ENCODE data around the gene TMEM150A.

GRCh38 chr2:85216007-85216521 lies 82.9 kb downstream of the TCF7L1 start:
- PRO-cap, result no peak

DNA sequence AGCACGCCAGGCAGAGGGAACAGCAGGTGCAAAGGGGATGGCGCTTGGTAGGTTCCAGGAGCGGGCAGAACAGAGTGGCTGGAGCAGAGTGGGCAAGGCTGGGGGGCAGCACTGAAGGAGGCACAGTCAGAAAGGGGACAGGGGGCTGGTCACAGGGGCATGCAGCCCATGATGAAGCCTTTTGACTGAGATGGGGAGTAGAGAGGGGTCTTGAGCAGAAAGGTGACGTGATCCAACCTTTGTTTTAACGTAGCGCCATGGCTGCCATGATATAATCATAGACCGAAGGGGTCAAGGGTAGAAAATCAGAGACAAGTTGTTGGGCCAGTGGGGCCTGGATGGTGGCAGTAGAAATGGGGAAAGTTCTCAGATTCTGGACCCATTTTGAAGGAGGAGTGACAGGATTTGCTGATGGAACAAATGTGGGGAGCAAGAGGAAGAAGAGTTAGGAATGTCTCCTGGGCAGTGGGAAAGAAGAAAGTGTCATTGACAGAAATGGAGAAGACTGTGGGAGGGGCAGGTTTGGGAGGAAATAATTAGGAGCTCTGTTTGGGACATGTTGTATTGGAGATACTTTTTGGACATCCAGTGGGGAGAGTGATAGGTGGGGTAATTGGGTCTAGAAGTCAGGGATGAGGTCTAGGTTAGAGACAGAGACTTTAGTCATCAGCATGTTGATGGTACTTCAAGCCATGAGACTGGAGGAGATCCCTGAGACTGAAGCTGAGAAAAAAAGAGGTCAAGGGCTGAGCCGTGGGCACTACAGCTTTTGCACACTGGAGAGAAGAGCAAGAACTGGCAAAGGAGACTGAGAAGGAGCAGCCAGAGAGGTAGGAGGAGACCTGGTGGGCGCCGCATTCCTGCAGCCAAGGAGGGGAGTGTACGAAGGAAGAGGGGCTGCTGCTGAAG lies 83.5 kb downstream of the TGOLN2 start:
- PRO-cap, result no peak

DNA sequence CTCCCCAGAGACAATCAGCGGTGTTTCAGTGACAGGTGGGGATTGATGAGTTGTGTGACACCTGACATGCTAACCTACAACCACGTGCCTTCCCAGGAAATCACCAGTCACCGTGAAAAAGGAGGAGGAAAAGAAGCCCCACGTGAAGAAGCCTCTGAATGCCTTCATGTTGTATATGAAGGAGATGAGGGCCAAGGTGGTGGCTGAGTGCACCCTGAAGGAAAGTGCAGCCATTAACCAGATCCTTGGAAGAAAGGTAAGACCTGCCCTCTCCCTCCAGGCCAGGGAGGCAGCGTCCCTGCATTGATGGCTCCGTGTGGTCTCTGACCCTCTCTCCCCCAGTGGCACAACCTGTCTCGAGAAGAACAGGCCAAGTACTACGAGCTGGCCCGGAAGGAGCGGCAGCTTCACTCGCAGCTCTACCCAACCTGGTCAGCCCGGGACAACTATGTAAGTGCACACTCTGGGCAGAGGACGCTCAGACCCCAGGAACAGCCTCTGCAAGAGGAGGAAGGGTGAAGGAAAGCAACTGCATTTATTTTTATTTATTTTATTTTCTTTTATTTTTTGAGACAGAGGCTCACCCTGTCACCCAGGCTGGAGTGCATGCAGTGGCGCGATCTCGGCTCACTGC lies 21.6 kb downstream of the TGOLN2 start:
- PRO-cap, result no peak

- PRO-cap, result no peak
Observed at GRCh38 chr2:85349221-85349776, 5.0 kb downstream of the RETSAT start.

DNA sequence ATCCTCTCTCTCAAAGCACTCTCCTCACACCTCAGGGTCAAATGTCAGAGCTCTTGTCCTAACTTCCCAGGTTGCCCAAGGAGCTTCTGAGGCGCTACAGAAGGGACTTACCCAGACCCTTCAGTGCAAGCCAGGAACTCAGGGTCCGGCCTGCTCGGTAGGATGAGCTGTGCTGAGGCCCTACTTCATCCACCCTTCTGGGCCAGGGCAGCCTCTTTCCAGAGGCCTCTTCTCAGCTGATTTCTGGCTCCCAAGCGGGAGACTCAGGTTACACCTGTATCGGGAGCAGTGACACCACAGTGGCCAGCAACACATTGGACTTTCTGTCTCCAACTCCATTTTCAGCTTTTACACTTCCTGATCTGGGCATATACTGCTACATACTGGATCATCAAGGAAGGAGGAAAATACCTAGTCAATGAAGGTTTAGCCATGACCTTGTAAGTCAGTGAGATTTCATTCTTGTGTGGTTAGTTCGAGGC lies 823 bp downstream of the SH2D6 start:
- PRO-cap, result no peak

DNA sequence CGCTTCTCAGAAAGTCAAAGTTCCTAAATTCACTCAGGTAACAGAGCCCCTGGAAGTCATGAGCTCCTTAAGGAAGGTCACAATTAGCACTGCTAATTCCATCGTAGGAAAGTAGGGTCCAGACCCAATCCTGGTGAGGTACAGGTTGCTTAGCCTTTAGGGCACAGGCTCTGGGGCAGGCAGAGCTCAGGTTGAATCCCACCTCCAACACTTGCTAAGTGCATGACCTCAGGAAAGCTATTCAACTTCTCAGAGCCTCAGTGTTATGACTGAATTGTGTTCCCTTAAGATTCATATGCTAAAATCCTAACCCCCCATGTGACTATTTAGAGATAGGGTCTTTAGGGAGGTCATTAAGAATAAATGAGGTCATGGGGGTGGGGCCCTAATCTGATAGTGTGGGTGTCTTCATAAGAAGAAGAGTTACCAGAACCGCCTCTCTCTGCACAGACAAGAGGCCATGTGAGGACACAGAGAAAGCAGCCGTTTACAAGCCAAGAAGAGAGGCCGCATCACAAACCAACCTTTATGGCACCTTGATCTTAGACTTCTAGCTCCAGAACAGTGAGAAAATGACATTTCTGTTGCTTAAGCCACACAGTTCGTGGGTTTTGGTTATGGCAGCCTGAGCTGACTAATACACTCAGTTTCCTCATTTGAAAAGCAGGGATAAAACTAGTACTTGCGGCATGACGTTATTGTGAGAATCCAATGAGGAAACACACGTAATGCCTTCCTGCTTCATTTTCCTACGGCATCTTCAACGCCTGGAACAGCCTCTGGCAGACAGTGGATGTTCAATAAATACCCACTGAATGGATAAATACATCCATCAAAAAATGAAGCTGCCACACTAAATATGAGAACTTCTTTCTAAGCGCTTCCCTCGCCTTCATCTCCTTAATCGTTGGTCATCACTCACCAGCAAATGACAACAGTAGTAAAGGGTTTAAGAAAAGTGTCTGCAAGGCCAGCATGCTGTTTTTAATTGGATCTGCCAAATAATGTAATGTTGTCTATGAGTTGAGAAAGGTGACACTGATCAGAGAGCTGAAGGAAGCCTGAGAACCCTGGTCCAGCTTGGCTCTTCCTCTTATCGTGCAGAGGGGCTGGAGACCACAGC lies 10.0 kb downstream of the SH2D6 start:
- PRO-cap, result no peak

- PRO-cap, result no peak
Observed at GRCh38 chr2:85438514-85438740, 19.9 kb downstream of the SH2D6 start.

GRCh38 chr2:85438741-85439136 lies 20.2 kb downstream of the SH2D6 start:
- PRO-cap, result no peak

DNA sequence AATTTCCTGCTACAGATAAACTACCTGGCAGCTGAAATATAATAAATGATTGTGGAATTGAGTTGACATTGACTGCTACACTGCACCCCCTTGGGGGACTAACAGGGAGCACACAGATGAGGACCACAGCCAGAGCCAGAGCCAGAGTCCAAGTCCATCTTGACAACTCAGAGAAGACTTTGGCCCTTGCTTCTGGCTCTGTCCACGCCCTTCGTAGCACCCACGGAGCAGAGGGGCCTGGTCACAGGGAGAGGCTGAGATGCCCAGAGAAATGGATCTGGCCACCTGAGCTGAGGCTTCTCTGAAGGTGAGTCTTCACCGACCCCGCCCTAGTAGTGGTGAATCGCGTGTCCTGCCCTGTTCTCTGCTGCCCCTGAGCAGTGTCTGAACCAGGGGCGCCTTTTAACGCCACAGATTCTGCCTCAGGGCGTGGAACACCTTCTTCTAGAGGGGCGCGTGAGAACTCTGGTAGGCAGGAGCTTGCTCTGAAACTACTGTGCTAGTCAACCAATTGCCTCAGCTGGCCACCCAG lies 35.7 kb upstream of the MAT2A start:
- PRO-cap, result no peak

- PRO-cap, result no peak
Observed at GRCh38 chr2:85524201-85525220, 14.5 kb upstream of the MAT2A start.

GRCh38 chr2:85539450-85540211 lies 663 bp downstream of the MAT2A start:
- PRO-cap, result no peak

GRCh38 chr2:85546644-85547633 lies 8.0 kb downstream of the MAT2A start:
- PRO-cap, result no peak

GRCh38 chr2:85583594-85583851 lies 708 bp upstream of the VAMP5 start:
- PRO-cap, result no peak

GRCh38 chr2:85602076-85603268 lies at the start of gene TMEM150A:
Gene TMEM150A, minus strand, starts transcription at chr2:85602698.
- PRO-cap, result no peak

DNA sequence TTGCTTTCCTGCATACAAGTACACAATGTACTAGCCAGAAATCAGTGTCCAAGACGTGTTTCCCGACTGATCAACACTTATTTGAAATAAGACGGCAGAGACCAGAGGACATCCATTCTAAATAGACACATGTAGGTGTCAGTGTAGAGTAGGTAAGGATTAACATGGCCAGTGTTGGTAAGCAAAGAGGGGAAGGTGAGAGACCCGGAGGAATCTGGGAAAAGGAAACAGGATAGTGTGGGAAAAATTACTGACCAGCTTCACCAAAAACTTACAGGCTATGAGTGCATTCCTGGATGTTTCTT lies 723 bp upstream of the TMEM150A start:
- PRO-cap, result no peak

DNA sequence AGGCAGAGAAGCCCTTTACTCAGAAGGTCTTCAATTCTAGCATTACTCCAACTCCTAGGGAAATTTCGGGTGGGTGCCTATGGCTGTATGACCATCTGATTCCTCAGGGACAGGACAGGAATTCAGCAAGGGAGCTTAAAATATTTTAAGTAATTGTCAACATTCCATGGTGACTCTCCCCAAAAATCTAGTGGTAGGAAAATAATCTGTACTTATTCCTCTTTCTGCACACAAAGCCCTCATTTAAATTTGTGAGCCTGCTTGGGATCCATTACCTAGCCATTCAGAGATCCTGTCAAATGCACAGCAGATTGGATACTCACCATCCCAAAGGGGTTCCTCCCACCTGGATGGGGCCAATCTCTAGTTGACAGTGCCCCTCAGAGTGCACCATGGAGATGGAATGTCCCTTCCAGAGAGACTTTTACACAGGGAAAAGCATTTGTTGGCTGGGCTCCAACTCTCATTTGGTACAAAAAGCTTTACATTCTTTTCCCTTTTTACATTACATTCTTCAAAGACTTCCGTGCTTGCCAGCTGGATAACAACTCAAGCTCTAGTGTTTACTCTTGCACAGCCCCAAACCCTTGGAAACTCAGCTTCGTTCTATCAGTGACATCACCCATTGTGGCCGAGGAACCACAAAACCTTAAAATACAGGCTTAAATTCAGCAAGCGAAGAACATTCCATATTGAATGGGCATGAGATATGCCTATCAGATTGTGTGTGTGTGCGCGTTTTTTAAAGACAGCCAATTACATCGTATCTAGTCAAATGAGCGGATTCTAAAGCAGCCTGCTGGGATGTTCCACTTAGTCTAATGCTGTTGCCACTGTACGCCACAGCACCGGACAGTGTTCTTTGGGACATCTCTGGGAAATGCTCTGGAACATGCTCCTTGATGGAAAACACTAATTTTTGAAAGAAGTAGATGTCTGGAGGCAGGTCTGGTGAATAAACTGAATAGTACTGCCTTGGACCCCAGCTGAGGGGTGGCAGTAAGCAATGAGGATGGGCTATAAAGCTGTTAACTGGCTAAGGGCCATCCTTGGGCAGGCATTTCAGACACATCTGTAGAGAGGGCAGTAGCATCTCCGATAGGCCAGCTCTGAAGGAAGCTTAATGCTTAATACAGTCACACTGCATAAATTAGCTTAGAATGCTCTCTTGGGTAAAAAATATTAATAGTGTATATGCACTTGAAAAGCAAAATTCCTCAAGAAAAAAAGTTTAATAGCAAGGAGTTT lies 3.4 kb upstream of the TMEM150A start:
- PRO-cap, result no peak

DNA sequence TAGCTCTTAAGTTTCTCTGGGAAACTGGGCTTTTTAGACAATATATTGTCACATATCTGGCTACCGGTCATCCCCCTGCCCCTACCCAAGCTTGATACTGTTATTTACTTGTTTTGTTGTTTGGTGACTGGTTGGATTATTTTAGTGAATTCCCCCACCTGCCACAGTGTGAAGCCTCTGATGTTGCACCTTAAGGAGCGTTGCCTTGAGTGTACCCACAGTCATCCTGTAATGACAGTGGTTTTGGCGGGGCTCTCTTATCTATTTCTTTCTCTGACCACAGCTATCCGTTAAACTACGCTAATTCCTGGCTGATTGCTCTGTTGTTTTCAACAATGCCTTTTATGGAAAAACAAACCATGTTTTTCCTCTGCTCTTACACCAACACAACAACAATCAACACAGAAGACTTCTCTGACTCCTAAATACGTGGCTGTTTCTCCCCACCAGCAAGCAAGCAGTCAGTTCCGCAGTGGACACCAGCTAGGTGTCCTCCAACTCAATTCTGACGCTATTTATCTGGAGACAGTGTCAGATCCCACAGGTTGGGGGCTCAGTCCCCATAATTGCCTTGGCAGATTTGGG lies 10.9 kb downstream of the GNLY start:
- PRO-cap, result no peak

DNA sequence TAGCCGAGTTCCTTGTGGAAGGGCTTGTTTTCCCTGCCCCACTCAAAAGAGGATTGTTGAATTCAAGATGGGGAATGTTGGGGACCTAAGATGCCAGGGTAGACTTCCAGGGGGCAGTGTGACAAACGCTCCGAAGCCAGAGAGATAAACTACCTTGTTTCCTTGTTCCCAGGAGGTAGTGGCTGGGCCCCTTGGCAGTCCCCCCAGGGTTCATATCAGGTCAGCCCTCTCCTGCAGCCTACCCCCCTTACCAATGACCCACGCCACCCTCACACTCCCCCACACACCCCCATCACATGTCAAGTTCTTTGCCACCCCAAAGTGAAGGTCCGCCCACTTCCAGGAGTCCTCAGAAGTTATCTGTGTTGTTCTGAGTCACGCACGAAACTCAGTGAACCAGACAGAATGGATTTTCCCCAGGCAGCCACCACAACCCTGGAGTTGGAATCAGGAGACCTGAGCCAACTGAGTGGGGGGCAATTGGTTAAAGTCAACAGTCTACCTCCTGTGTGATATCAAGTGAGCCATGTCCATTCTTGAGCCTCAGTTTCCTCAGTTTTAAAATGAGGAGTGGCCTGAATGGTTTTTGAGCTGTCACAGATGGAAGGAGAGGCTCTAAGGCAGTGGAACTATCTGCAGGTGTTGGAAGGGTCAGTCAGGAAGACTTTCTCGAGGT lies 10.2 kb upstream of the ATOH8 start:
- PRO-cap, result no peak

DNA sequence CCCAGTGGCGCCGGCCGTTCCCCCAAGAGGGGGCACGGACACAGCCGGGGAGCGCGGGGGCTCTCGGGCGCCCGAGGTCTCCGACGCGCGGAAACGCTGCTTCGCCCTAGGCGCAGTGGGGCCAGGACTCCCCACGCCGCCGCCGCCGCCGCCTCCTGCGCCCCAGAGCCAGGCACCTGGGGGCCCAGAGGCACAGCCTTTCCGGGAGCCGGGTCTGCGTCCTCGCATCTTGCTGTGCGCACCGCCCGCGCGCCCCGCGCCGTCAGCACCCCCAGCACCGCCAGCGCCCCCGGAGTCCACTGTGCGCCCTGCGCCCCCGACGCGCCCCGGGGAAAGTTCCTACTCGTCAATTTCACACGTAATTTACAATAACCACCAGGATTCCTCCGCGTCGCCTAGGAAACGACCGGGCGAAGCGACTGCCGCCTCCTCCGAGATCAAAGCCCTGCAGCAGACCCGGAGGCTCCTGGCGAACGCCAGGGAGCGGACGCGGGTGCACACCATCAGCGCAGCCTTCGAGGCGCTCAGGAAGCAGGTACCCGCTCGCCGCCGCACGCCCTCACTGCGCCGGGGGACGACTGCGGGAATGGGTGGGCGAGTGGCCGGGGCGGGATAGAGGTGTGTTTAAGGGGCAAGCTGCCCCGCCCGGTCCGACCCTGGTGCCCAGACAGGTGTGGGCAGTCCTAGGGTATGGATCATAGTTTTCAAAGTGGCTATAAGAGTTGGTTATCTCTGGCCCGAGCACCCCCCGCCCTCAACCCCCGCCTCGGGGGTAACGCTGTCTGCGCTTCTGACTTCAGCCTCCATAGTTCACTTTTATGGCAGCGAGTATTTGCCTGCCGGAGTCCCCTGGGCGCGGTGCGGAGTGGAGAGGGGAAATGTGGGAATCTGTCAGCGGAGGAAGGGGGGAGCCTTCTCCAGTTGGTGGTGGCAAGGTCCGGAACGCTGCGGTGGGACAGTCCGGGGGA lies 916 bp downstream of the ATOH8 start:
- PRO-cap, result no peak

GRCh38 chr2:85852890-85853539 lies 35.8 kb downstream of the ST3GAL5 start:
- PRO-cap, result no peak